Measurements from ENCODE around the gene CCDC120.

GRCh38 chrX:48473178-48473357, 2.9 kb upstream of the FTSJ1 start:
- PRO-cap, result no peak

GRCh38 chrX:48477078-48477497, 1.1 kb downstream of the FTSJ1 start:
- PRO-cap, result no peak

GRCh38 chrX:48531461-48532085, 7.9 kb upstream of the TBC1D25 start:
- PRO-cap, result no peak

- PRO-cap, result no peak
Measured at GRCh38 chrX:48589732-48590218, 7.5 kb upstream of the WDR13 start.

DNA sequence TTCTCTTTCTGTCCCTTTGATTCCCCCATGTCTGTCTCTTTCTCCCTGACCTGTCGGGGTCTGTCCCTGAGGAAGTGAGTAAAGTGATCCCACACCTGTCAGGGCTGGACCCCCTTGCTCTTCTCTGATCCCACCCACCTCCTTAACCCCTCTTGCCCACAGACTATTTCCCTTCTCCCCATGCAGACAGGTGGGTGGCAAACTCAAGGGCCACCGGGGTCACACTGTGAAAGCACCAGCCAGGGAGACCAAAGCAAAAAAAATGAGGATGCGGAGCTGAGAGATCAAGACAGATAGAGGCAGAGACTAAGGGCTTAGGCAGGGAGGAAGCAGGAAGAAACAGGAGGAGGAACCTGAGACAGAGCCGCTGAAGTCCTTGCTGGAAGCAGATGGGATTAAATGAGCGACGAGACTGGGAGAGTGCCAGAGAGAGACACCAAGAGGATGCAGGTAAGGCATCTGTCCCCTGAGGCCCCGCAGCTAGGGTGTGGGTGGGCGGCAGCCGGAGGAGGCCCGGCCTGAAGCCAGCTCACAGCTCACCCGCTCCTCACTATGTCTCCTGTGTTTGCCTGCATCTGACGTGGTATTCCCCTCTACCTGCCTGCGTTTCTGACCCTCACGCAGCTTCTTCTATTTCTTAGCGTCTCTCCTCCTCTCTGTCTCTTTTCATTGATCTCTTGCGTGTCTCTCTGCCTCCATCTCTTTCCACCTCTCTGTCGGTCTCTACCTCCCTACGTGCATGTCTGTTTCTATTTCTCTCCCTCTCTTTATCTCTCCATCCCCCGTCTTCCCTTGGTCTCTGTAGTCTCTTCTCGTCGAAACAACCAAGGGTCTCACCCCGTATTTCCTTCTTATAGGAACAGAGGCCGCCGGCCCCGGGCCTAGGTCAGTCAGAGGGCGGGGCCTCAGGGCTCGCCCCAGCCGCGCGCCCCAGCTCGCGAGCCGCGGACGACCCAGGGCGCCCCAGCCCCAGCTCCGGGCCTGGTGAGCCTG, 7.0 kb downstream of the TIMM17B start:
- PRO-cap, result bidirectional peak, plus-strand start at position 361 of the sequence, minus-strand start at position 34 of the sequence

DNA sequence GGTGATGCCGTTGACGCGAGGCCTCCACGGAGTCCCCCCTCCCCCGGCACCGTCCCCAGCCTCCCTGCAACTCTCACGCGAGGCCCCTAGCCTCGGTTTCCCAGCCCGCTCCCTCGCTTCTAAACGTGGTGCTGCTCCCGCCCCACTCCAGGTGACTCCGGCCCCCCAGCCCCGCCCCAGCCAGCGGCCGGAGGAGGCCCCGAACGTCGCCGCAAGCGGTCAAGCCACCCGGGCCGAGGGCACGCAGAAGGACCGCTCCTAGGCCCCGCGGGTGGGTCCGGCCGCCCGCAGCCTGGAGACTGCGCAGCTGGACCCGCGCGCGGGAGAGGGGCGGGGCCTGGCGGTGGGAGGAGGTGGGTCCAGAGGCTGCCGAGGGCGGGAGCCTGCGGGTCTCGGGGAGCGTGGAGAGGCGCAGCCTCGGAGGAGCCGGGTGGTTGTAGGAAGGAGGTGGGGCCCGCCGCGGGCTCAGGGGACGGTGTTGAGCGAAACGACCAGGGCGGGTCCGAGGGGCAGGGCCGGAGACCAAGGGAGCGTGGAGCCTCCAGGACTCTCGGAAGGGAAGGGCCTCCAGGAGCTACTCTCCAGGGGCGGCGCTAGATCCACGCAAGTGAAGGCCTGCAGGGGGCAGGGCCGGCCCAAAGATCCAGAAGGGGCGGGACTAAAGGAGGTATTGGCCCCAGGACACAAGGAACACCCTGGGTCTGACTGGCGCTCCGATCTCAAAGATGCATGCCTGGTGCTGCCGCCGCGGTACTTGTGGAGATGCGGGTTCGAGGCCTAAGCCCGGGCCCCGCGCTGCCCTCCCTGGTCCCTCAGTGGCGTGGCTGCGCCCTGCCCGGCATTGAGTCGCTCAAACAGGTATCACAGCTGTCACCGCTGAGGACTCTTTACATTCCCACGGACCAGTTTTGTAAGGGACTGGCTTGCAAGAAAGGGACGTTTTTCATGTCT, 6.1 kb downstream of the TIMM17B start:
- PRO-cap, result bidirectional peak, plus-strand start at position 404 of the sequence, minus-strand start at position 300 of the sequence; bidirectional peak, plus-strand start at position 700 of the sequence, minus-strand start at position 609 of the sequence

GRCh38 chrX:48912523-48913018, 1.1 kb upstream of the SLC35A2 start:
- PRO-cap, result no peak

- PRO-cap, result unidirectional peak, minus-strand start at chrX:48919545
Measured at GRCh38 chrX:48919432-48919874, 629 bp upstream of the PIM2 start.

DNA sequence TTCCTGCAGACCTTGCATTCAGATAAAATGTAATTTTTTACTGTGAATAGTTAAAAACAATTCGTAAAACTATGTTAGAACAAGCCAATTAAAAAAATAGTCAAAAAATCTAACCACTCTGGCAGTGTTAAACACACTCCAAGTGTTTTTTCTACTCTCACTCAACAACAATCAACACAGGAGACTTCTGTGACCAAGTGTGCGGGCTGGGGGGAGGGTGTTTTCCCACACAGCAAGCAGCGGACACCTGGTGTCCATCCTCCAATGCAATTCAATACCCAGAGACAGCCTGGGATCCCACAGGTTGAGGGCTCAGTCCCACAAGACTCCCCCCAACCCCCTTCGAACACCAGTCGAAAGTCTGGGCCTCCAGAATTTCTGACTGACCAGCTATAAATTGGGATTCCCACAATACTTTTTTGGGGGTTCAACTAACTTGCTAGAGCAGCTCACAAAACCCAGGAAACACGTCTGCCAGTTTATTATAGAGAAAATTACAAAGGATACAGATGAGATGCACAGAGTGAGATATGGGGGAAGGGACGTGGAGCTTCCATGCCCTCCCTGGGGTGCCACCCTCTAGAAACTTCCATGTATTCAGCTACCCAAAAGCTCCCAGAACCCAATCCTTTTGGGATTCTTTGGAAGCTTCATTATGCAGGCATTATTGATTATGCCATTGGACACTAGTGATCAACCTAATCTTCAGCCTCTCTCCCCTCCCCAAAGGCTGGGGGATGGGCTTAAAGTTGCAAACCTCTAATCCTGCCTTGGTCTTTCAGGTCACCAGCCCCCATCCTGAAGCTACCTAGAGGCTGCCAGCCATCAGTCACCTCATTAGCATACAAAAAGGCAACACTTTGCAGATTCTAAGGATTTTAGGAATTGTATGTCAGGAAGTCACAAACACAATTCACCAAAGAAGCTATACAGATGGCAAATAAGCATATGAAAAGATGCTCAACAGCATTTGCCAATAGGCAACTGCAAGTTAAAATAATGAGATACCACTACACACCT, 8.6 kb upstream of the PIM2 start:
- PRO-cap, result no peak

- PRO-cap, result bidirectional peak, plus-strand start at chrX:48961886, minus-strand start at chrX:48961719
Measured at GRCh38 chrX:48961453-48962118, 4.2 kb upstream of the OTUD5 start.

DNA sequence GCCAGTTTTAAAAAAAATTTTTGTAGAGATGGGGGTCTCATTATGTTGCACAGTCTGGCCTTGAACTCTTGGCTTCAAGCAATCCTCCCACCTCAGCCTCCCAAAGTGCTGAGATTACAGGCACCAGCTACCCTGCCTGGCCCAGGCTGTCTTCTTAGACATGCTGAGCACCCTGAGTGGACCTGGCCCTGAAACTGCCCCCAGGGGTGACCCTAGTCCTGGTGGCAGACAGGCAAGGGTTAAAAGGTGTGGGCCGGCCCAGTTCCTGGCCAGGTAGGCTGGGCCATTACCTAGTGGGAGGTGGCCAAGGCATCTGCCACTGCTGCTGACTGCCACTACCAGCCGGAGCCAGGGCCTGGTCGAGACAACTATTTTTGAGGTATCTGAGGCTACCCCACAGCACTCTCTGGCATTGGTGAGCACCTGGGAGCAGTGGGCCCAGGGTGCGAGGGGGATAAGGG, at the start of gene CCDC120:
TSS of gene CCDC120 (plus strand) at position 319 of the 461 bp plus-strand sequence.
- PRO-cap, result unidirectional peak, plus-strand start at position 335 of the sequence

- PRO-cap, result no peak
Measured at GRCh38 chrX:49060734-49061278, 2.0 kb downstream of the CCDC120 start.

DNA sequence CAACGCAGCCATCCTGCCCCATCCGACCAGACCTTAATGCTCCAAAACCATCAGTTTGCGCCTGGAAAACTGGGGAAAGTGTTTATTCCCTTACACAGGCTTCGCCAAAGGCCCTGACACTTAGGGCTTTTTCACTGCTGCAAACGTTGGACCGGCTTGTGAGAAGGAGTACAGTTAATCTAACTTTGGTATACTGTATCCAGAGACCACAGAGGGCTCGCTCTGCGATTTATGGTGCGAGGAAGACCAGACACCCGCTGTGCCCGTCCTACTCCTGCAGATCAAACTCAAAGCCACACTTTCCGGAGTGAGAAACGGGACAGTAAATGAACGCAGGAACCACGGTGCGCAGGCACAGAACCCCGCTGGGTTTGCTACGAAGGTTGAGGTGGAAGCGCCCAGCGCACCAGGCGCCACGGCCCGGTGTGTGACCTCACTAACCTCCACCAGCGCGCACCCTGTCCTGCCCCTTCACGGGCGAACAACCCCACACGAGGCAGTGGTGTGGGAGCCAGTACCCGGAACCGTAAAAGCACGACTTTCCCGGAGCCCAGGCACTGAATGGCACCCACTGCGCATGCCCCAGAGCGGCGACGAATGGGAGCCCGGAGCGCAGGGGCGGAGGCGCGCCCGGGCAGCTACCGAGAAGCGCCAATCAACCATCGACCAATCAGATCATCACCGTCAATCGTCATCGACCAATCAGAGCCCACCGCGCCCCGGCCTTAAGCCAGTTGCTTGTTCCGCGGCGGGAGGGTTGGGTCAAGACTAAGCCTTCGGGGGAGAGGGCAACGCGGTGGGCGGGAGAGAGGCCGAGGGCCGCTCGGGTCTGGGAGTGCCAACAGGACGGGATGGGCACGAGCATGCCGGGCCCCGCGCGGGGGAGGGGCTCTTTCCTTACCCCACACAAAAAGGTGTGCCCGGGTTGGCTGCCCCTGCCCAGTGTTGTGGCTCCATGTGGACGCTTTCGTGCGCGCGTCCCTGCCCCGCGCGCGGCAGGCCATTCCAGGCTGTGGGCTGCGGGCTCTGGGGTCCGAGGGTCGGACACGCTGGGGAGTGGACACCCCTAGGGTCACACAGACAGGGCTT, 21.3 kb upstream of the WDR45 start:
- PRO-cap, result bidirectional peak, plus-strand start at position 803 of the sequence, minus-strand start at position 525 of the sequence

DNA sequence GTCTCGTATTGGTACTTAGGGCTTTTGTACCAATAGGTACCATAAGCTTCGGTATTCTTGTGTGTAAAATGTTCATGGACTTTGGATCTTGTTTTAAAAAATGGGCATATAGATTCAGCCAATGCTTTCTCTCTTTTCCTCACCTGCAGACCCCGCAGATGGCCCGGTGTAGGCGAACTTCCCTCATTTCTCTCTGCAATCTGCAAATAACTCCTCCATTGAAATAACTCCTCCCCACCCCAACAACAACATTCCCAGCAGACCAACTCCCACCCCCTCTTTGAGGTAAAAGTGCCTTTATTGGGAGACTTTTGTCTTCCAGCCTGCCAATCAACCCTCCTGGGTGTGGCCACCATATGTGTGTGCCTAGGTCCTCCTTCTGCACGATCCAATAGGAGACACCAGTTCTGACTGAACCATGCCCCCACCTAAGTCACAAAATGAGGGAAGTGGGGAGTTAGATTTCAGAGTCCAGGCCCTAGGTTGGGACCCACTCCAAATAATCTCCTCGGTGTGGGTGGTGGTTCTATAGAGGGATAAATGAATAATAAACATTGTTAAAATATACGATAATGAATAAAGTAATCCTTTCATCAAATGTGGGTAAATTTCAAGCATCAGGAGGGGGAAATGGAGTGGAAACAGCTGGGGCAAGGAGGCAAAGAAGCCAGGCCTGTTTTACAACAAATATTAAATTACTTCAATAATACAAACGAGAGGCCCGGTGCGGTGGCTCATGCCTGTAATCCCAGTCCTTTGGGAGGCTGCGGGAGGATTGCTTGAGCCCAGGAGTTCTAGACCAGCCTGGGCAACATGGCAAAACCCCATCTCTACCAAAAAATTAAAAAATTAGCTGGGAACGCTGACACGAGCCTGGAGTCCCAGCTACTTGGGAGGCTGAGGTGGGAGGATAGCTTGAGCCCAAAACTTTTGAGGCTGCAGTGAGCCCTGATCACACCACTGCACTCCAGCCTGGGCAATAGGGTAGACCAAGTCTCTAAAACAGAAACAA, 3.1 kb downstream of the PLP2 start:
- PRO-cap, result no peak

DNA sequence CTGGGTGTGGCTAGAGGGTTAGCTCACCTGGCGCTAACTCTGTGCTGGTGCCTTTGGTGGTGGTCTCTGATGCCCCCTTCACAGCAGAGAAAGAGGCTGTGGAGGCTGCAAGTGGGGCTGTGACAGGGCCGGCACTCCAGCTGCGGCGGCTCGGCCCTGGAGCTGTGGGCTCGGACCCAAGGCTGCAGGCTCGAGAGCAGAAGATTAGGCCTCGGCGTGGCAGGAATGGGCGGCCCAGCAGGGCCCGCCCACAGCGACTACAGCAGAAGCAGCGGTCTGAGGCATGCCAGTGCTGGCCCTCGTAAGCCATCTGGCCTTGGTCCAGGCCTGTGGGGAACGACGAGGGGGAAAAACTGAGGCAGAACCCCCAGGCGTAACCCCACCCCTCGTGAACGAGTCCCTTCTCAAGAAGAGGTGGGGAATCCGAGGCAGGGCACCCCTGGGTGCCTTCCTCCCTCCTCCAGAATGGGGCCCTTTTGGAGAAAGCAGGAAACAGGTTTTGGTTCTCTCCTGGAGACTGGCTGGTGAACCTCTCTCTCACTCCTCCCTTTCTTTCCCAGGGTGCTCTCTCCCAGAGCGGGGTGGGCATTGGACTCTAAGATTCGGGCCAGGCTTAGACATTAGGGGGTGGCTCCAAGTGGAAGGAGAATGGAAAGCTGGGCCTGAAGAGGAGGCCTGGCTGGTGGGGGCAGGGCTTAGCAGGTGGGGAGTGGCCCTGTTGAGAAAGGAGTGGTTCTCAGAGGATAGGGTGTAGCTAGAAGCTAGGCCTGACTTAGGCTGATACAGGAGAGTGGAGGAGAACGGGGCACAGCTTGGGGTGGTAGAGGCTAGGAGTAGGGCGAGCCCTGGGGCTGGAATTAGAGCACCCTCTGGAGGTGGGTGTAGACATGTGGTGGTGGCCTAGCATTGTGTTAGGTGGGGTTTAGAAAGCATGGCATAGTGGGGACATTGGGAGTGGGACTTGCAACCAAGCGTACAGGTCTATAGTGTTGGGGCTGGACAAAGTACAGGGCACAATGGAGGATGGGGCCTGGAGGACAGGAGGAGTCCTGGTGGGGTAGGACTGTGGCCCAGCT, 5.5 kb downstream of the PLP2 start:
- PRO-cap, result no peak

DNA sequence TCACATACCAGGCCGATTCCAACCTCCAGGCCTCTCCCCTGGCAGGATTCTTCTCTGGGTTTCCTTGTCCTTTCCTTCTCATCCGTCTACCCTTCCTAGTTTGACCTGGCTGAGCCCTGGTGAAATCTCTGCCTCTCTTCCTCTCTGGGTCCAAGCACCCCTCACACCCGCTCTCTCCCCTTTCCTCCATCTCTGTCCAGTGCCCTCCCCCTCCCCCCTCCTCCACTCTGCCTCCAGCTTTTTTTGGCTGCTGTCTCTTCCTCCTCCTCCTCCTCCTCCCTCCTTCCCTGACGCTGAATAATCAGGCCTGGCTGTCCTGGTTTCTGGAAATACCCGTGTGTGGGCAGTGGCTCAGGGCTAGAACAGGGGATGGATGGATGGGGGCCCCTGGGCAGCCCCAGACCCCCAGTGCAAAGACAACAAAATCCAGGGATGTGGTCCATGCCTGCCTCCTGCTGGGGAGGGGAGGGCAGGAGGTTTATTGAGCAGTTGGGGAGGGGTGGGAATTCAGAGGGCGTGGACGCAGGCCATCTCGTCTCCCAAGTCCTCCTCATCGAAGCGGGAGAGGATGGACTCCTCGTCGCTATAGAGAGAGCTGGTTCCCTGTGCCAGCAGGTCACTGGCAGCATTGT, 4.8 kb upstream of the SYP start:
- PRO-cap, result no peak

GRCh38 chrX:49209549-49210284, 9.7 kb upstream of the SYP start:
- PRO-cap, result no peak

GRCh38 chrX:50068133-50068811, 132.5 kb downstream of the AKAP4 start:
- PRO-cap, result no peak

DNA sequence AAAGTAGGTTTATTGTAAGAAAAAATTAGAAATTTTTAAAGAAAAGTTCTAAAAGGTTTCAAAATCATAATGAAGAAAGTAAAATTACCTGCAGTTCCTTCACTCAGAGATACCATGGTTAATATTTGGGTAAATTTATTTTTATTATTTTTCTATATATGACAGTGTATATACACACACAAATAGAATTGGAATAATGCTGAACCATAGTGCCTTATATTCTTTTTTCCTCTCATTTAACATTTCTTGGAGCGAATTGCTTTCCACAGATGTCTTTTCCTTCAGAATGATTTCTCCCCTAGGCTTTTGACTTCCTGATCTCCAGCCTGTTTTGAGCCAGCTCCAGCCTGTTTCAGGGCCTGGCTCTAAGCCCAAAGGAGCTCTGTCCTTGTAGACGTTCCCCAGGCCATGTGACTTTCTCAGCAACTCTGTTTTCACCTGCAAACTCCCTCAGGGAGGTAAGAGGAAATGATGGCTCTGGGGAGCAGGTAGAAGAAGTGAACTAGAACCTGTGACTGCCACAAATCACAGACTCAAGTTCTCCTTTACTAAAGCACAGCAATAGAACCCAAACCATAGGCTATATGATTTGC, 89.2 kb downstream of the AKAP4 start:
- PRO-cap, result no peak

DNA sequence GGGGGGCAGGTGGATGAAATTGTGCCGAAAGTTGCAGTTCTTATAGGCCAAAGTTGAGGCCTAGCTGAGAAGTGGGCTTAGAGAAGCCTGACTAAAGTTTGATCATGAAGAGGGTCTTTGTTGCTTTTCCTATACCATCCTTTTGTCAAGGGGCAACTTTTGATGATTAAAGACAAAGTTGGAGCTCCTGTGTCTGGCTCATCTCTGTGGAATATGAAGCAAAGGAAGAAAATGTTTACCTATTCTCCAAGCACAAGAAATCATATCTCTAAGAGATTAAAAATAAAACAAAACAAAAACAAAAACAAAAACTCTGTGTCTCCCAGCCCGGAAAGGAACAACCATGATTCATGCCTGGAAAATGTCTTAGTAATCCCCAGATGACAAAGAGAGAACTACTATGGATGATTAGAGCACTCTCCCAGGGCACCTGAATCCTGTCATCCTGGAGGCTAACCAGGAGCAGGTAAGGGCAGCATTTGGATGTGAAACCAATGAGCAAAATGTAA, 1.6 kb upstream of the AKAP4 start:
- PRO-cap, result no peak

Measured in endothelial cell (in vitro differentiated cells).